ENCODE data around the gene FAM76B.

DNA sequence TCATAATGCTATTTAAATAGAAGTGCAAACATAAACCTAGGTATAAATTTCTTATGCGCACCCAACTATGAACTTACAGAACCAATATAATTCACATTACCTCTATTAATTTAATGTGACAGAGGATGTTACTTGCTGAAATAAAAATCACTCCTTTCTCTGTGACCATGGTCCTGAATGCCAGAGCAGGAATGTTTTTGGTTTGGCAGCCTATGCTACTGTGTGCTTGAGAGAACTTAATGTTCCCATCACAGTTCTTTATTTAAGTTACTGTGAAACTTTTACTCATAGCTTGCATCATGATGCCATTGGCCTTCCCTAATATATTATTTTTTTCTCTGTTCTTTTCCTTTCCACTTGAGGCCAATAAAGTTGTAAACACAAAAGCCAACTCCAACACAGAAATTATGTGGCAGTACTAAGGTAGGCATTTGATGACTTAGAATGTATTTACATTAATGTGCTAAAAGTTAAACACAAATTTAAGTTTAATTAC is 142.2 kb downstream of the FAM76B start:
- PRO-cap, result no peak

DNA sequence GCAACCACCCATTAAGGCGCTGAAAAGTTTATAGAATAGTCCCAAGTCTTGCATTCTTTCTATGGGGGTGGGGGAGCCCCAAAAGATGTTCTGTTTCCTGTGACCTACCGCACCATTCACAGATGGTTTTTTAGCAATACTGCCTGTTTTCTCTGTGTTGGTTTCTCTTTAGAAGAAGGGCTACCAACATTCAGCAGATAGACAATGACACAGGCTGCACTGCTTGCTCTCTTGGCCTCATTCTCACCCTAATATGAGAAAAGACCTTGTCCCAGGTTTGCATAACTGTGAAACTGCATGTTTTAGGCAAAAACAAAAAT is 86.5 kb downstream of the FAM76B start:
- PRO-cap, result no peak

GRCh38 chr11:95733852-95734637 is 55.5 kb downstream of the FAM76B start:
- PRO-cap, result no peak

- PRO-cap, result bidirectional peak, plus-strand start at chr11:95789577, minus-strand start at chr11:95789507; bidirectional peak, plus-strand start at chr11:95790154, minus-strand start at chr11:95789809
Measured at GRCh38 chr11:95789300-95790290, at the start of gene FAM76B. Gene FAM76B, minus strand, starts transcription at chr11:95789782.

DNA sequence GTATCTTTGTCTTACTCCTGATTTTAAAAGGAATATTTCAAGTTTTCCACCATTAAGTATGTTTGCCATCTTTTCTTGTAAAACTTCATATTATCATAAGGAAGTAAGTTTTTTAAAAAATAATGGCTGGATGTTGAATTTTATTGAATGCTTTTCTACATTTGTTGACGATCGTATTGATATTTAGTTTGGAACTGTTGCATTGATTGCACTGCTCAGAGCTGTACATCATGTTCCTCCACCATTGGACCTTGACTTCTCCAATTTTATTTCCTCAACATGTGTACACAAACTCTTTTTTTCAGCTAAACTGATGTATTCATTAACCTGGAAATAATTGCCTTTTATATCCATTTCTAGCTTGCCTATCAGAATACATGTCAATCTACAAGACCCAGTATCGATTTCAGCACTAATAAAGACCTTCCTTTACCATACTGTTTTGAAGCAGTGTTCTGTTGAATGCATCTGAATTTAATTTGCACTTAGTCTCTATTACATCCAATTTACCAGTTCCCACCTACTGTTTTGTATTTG is 5.3 kb downstream of the CEP57 start:
- PRO-cap, result no peak

DNA sequence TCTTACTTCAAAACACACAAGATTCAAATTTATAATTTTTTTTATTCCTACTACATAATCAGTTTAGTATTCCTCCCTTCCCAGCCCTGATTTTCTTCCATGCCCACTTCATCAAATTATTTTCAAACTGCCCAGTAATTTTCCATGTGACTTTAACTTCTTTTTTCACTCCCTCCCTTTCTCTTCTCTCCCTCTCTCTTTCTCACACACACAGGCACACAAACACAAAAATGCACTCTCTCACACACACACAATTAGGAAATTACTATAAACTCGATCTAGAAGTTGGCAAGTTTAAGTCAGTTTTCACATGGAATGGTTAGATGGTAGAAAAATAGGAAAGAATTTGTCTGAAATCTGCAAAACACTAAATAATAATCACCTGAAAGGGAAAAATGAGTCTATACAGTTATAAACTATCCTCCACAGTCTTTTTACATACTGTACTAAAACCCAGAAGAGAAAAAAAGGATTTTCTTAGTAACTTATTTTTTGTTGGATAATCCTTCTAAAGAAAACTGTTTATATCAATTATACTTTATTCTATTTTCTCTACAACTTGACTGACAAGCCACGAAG is 47.2 kb downstream of the MTMR2 start:
- PRO-cap, result no peak

DNA sequence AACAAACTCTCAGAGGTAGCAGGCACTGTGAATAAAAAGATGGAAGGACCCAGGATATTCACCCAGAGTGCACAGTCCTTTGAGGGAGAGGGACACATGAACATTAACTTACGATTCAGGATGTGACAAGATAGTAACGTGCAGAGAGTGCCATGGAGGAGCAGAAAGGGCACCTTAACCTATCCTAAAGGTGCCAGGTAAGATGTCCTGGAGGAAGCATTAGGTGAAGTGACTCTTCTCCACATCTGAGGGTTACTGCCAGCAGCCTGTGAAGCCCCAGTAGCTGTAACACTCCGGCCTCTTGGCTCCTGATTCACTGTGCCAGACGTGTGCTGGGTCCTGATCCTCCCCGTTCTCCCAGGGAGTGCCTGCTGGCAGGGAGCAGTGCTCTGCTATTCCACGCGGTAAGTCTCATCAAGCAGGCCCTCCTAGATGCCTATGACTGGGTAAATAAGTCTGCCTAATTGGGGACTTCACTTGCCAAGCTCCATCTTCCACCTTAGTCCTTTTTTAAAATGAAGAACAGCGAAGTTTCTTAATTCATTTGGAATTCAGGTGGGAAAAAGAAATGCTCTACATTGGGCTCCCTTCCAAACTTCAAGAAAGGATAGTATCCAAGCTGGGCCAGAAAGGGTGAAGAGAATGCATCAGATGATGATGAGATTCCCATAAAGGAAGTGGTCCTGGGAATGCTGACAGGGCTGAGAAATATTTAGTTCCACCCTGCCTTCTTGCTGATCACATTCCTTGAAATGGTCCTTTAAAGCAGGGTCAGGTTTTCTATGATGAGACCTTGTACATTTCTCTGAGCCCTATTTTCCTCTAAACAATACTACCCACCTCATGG is 188.1 kb downstream of the MAML2 start:
- PRO-cap, result no peak

DNA sequence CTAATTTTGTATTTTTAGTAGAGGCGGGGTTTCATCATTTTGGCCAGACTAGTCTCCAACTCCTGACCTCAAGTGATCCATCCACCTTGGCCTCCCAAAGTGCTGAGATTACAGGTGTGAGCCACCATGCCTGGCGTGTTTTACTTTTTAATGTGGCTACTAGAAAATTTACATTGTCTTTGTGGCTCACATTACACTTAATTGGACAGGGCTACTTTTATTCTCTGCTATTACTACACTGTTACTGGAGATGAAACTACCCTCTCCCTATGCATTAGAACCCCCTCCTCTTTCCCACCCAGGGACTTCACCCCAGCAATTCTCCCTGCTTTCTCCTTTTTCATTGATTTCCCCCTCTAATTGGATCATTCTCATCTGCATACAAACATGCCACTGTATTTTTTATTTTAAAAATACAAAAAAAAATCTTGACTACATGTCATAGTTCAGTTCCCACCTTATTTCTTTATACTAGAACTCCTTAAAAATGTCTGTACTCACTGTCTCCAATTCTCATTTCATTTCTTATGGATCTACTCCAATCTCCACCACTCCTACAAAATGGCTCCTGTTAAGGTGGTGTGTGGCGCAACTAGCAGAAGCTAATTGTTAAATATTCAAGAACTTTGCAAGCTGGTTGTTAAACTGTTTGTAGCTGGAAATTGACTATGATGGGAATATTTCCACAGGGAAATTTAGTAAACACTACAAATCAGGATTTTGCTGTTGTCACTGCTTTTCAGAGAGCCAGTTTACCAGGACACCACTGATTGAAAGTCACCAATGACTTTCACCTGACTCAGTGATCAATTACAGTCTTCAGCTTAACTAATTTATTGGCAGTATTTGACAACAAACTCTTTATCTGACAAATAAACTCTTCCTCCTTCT is 94.5 kb downstream of the MAML2 start:
- PRO-cap, result no peak

DNA sequence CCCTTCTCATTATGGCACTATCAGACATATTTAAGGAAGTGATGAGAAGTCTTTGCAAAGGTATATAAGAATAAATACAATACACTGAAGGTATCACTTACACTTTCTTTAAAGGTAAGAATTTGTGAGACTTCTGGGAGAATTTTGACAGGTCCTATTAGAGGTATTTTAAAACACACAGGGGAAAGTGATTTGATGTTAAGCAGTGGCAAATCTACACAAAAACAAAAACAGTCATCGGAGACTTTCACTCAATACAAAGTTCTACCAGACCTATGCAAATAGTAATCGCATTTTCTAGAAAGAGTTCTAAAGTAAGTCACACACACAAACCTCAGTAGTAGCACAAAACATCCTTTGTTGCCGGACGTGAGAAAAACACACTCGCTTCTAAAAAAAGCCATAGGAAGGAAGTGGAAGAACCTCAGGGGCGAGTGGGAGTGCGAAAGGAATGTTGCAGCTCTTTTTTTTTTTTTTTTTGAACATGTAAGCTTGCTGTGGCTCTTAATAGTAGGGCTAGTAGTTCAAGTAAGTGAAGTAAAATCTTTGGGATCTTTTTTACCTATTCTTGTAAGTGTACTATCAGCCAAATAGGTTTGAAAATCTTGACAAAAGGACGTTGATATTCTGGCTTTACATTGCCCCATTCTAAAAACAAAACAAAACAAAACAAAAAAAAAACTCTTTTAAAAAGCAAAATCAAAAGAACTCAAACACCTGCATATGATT is 88.9 kb downstream of the MAML2 start:
- PRO-cap, result no peak

- PRO-cap, result no peak
Measured at GRCh38 chr11:96257591-96258619, 85.1 kb downstream of the MAML2 start.

GRCh38 chr11:96341032-96342084 is 1.6 kb downstream of the MAML2 start:
- PRO-cap, result bidirectional peak, plus-strand start at chr11:96341939, minus-strand start at chr11:96341796

DNA sequence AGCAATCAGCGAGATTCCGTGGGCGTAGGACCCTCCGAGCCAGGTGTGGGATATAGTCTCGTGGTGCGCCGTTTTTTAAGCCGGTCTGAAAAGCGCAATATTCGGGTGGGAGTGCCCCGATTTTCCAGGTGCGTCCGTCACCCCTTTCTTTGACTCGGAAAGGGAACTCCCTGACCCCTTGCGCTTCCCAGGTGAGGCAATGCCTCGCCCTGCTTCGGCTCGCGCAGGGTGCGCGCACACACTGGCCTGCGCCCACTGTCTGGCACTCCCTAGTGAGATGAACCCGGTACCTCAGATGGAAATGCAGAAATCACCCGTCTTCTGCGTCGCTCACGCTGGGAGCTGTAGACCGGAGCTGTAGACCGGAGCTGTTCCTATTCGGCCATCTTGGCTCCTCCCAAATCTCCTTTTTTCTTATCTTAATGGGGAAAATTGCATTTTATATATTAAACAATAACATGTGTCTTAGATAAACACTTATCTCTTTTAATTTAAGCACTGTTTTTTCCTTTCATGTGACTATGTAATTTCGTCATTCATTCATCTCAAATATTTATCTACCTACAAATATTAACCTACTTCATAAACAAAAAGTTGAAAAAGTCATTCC is 21.6 kb downstream of the JRKL start:
- PRO-cap, result no peak

GRCh38 chr11:99240535-99241108 is 219.9 kb downstream of the CNTN5 start:
- PRO-cap, result no peak

GRCh38 chr11:101125723-101126331 is 3.8 kb downstream of the PGR start:
- PRO-cap, result no peak

- PRO-cap, result no peak
Measured at GRCh38 chr11:101431073-101431435, 152.8 kb downstream of the TRPC6 start.

- PRO-cap, result no peak
Measured at GRCh38 chr11:101852414-101852674, 62.5 kb upstream of the CEP126 start.

DNA sequence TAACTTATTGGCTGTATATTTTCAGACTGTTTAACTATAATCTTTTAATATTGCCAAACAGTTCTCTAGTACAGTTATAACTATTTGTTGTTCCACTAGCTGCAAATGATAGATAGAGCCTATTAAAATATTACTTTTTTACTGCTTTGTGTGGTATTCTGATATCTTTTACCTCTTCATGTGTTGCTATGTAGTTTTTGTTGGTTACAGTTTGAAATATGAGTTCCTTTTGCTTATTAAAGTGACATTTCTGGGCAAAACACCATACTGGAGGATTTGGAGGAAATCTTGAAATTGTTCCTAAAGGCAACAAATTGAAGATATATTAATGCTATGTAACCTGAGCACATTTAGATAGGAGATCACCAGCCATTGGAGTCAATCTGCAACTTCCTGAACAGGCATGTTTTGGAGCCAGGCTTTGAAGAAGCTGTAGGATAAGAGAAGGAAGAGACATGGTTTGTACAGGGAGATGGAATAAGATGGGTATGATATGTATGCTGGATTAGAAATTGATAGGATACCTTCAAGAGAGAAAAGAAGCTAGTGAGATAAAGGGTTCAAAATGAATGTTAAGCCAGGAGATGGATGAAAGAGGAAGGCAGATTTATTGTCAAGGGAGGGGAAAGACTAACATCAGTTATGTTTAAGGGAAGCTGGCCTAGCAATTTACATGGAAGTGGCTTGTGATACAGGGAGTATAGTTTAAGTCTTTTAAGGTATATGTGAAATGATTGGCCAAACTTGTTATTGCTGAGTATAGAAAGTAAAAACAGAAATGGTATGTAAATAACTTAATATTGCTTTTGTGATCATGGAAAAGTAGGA is 38.8 kb downstream of the YAP1 start:
- PRO-cap, result no peak

DNA sequence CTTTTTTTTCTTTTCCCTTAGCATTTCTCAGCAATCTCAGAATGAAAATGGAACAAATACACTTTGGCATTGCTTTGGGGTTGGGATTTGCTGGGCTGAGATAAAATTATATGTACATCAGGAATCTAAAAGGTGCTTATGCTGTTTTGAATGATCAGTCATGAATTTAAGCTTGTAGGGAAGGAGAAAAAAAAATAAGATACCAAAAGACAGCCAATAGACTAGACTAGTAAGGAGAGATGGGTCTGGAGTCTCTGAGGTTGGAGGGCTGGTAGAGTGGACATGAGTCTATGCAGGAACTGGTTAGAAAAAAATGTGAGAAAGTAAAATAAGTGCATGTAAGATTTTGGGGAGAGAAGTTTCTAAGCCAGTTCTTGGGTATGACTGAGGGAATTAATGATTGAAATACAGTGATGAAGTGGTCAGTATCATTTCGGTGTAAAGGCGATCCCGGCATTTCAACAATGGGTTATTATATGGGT is 96.8 kb upstream of the BIRC3 start:
- PRO-cap, result no peak

DNA sequence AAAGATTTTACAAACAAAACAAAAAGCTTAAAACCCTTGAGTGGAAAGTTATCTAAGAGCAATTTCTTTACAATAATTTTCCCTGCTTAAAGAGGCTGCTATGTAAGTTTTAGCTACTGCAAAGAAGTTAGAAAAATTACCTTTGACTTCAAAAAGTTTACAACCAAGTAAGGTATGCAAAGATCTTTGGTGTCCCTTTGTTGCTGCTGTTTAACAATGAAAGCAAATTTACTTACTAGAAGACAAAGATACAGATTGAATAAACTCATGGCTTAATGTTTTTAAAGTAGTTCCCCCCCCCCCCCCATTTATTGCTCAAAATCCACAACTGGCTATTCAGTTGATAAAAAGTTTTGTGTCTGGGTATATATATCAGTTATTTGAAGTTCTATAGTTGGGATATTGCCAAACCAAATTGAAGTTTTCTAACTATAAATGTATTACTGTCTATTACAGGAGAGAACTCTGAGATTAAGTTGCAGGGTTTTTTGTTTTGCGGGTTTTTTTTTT is 25.9 kb downstream of the TMEM123 start:
- PRO-cap, result no peak

- PRO-cap, result no peak
Measured at GRCh38 chr11:102465239-102465660, 12.7 kb upstream of the TMEM123 start.